ENCODE results near the genes PLEKHJ1, GADD45B, ZNF555 and TLE2.

DNA sequence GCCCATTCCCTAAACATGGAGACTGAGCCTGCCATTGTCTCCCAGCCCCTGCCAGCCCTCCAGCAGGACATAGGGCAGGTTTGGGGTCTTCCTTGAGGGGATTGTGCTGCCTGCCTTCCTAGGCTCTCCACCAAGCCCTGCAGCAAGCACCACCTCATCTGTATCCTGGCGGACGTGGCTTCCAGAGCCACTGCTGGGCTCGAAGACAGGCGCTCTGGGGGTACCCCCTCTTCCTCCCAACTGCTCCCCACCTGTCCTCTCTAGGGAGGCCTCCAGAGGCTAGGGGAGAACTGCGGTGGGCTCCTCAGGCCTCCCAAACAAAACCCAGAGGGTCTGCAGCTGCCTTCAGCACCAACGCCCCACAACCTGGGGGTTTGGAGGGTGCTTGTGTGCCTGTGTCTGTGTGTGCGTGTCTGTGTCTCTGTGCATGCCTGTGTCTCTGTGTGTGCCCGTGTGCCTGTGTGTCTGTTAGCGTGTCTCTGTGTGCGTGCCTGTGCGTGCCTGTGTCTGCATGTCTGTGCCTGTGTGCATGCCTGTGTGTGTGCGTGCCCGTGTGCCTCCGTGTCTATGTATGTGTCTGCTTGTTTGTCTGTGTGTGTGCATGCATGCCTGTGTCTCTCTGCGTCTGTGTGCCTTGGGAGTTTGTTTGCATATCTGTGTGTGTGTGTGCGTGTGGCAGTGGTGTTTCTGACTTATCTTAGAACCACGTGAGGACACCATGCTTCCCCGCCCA lies 32.3 kb downstream of the PLEKHJ1 start:
- RRBS, 2 experiments = no CpG with 5 or more reads among the region's 18 CpGs

DNA sequence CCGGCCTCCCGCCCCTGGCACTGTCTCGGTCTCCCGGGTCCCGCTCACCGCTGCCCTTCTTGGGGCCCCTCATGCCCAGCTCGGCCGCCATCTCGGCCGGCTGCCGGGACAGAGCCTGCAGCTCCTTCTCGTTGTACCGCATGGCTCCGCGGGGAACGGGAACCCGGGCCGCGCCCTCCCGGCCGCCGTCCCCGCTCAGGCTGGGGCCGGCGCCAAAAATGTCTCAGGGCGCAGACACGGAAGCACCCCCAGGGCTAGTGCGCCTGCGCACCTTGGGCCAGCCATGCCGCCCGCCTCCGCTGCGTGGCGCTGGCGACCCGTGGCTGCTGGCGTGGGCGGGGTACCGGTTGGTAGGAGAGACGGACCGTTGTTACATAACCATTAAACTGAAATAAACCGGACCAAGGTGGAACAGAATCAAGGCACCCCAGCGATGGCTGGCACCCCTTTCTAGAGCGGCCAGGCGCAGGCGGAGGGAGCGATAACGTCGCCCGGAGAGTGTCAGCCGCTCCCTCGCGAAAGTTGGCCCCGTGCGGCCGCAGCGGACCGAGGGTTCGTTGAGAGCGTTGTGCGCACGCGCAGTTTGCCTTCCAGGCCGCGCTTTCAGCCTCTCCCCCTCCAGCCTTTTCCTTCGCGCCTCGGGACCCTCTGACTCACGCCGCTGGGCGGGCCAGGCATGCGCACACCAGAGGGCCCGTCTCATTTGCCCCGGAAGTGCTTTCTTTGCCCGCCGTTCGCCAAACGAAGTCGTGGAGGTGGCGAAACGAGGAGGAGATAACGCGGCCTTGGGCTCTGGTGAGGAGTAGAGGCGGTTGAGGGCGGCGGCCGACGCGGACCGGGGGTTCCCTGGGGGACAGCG lies at the start of gene PLEKHJ1:
PLEKHJ1 (minus strand) TSS at position 223 of the 859 bp plus-strand sequence.
- RRBS, 2 experiments = under 1 to 5% methylated on average over 25 to 30 of the region's 91 CpGs

- RRBS, 2 experiments = 63% methylated on average over 1 of the region's 29 CpGs; no CpG with 5 or more reads in 1 of the 2 experiments
These were observed 5.1 kb downstream of the PEAK3 start for GRCh38 chr19:2276646-2277456.

DNA sequence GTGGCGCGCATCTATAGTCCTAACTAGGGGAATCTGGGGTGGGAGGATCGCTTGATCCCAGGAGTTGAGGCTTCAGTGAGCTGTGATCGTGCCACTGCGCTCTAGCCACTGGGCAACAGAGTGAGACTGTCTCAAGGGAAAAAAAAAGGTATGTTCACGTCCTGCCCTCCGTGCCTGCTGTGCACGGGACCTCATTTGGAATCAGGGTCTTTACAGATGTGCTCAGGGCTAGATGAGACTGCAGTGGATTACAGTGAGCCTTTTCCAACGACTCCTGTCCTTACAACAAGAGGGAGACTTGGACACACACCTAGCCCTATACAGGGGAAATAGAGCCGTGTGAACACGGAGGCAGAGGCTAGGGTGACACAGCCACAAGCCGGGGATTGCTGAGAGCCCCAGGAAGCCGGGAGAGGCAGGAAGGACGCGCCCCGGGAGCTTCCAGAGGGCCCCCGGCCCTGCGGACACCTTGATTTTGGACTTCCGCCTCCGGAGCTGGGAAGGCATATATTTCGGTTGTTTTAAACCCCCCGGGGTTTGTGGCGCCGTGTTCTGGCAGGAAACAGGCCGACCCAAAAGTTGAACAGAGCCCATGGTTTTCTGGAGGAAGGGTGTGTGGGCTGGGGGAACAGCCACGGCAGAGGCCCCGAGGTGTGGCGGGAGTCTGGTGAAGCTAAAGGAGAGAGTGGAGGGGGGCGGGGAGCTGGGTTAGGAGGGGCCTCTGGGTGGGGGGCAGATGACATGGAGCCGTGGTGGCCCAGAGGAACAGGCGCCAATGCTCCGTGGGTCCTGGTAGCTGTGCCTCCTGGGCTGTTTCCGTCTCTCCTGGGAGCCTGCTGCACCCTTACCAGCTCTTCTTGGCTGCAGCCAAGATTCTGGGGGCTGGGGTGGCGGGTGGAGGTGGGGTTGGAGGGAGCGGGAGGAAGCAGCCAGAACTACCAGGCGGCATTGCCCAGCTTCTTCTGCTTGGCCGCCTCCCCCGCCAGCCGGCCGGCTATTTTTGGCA lies 12.2 kb upstream of the PEAK3 start:
- RRBS, 2 experiments = 86 to 89% methylated on average over 4 of the region's 40 CpGs

GRCh38 chr19:2318384-2318746 lies 10.0 kb downstream of the LSM7 start:
- RRBS, 2 experiments = no CpG with 5 or more reads among the region's 4 CpGs

DNA sequence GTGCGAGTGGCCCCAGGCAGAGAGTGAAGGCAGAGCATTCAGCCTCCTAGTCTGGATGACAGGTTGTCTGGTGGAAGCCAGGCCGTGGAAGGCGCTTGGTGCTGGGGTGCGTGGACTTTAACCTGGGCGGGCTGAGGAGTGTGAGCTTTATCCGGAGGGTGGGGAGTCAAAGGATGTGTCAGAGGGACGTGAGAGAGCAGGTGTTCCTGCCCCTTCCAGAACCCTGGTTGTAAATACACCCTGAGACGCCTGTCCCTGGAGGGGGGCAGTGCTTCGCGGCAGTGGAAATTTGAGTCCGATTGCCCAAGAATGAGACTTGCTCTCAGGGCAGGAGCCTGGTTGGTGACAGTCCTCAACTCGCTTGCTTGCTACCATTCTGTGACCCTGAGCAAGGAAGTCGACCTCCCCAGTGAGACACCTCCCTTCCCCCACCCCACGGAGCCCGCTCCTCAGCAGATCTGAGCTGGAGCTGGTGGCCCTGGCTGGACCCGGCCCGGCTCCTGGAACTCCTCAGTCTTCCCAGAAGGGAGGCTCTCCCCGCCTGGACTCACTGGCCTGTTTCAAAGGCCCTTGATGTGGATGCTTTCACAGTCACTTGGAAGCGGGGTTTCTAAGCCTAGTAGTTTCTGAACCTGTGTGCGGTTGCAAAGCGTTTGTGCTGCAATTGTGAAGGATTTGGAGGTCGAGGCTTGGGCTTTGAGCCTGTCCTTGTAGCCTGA lies 2.4 kb downstream of the SPPL2B start:
- RRBS, 2 experiments = no CpG with 5 or more reads among the region's 22 CpGs

- RRBS, 2 experiments = 96 to over 99% methylated on average over 3 of the region's 31 CpGs
These were observed 8.8 kb downstream of the SPPL2B start for GRCh38 chr19:2337243-2337803.

DNA sequence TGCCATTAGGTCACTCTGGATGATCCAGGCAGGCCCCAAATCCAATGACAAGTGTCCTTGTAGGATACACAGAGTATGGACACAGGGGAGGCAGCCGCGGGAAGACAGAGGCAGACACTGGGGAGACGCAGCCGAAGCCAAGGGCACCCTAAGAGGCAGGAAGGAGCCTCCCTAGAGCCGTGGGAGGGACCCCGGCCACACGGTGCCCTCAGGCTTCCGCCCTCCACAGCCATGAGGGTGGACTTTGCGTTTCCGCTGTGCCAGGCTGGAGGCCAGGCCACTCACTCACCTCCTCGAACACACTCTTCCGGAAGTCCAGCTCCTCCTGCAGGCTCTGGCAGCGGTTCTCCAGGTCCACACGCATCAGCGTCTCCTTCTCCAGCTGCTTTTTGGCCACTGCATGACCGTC lies 10.5 kb upstream of the TIMM13 start:
- RRBS, 2 experiments = 90% methylated on average over 2 of the region's 16 CpGs; no CpG with 5 or more reads in 1 of the 2 experiments

GRCh38 chr19:2461769-2462785 lies 5.3 kb upstream of the LMNB2 start:
- RRBS, 2 experiments = under 1 to 6% methylated on average over 17 to 24 of the region's 71 CpGs

GRCh38 chr19:2476078-2476983 lies at the start of gene GADD45B:
Gene GADD45B (plus strand): TSS chr19:2476127.
- RRBS, 2 experiments = no CpG with 5 or more reads among the region's 66 CpGs

GRCh38 chr19:2578718-2579842 lies 103.2 kb downstream of the GADD45B start:
- RRBS, 2 experiments = under 1 to 7% methylated on average over 16 to 22 of the region's 59 CpGs

DNA sequence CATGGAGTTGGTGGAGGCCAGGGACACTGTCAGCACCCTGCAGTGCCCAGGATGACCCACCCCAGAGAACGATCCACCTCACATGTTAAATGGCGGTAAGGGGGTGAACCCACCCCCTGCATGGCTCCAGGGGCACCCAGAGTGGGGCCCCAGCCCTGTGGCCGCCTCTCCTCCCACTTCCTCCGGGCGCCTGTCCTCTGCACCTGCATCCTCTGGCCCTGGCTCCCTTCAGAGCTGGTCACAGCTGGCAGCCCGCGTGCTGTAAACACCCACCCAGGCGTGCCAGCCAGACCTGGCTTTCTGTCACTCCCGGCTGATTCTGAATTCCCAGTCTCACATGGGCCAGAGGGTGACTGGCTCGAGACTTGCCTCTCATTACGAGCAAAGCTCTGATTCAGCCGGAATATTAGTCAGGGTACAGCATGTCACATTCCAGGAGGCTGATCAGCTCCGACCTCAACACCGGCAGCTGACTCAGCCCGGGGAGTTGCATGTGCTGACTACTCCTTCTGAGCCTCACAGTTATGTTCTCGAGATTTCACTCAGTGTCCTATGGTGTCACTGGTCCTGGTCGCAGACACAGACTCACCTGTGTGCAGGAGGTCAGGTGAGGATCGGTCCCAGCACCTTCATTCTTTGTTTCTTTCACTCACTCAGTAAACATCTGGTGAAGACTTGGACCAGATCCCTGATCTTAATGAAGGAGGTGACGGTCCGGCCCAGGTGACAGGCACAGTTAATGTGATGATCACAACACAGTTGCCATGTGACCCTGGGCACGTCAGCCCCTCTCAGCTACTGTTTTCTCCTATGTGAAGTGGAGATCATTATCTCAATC lies 75.0 kb downstream of the GNG7 start:
- RRBS, 2 experiments = under 1 to 11% methylated on average over 5 to 6 of the region's 21 CpGs

GRCh38 chr19:2680804-2681237 lies 21.7 kb downstream of the GNG7 start:
- RRBS, 2 experiments = no CpG with 5 or more reads among the region's 11 CpGs

- RRBS, 2 experiments = no CpG with 5 or more reads among the region's 14 CpGs
These were observed 6.6 kb downstream of the THOP1 start for GRCh38 chr19:2791920-2792376.

- RRBS, 2 experiments = no CpG with 5 or more reads among the region's 18 CpGs
These were observed 3.6 kb upstream of the ZNF554 start for GRCh38 chr19:2815931-2816648.

GRCh38 chr19:2841383-2842185 lies at the start of gene ZNF555:
Gene ZNF555 (plus strand): TSS chr19:2841475.
- RRBS, 2 experiments = 1 to 4% methylated on average over 55 to 65 of the region's 107 CpGs

- RRBS, 2 experiments = 2 to 6% methylated on average over 35 to 43 of the region's 84 CpGs
These were observed at the start of gene TLE2 for GRCh38 chr19:3028835-3029488. Gene TLE2 (minus strand): TSS chr19:3029280.

DNA sequence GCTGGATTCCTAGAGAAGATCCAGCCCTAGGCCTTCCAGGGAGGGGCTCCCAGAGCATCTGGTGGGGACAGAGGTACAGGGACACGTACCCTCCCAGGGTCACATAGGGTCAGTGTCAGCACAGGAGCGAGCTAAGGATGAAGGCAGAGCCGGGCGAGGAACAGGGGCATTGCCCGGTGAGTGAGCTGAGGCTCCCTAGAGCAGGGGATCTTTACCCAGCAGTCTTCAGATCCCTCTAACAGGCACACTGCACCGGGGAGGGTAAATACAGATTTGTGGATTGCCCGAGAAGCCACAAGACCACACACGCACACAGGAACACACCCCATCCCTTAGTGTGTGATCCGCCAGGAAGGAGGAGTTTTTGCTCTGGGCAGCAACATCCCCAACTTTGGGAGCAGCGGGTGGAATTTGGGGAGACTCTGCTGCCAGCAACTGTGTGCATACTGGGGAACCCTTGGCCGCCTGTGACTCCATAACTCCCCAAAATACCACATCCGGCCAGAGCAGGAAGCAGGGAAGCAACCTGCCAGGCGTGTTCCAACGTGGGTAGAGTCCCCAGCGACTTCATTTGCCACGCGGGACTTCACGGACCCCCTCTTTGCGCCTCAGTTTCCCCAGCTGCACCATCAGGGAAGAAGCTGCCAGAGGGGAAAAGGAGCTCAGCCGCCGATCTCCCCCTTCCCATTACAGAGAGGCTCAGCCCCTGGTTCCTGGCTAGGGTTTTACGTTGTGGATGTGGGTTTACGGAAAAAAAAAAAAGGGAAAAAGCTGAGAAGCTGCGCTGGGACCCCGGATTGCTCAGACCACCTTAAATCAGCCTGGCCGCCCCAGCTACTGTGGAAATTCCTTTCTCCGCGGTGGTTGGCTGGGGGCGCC lies 5.9 kb upstream of the TLE2 start:
- RRBS, 2 experiments = 16 to 38% methylated on average over 2 of the region's 29 CpGs

DNA sequence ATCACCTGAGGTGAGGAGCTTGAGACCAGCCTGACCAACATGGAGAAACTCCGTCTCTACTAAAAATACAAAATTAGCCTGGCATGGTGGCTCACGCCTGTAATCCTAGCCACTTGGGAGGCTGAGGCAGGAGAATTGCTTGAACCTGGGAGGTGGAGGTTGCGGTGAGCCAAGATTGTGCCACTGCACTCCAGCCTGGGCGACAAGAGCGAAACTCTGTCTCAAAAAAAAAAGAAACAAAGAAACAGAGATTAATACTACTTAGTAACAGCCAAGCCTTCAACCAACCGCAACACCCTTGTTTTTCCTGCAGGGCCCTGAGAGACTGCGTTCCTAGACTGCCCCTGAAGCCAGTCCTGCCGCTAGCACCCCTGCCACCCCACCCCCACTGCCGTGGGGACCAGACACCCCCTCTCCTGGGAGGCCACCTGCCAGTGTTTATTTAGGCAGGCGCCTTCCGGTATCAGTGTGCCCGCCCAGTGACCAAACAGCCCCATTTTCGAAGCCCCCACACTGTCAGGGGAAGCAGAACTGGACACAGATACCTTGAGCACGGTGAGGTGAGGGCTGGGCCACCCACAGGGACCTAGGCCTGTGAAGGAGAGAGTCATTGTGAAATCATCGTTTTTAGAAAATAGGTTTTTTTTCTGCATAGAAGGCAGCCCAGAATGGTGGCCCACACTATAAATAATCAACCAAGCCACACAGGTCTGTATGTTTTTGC lies 3.3 kb upstream of the TLE5 start:
- RRBS, 2 experiments = no CpG with 5 or more reads among the region's 15 CpGs

GRCh38 chr19:3080150-3080826 lies 13.9 kb upstream of the GNA11 start:
- RRBS, 2 experiments = no CpG with 5 or more reads among the region's 18 CpGs